Hair follicular keratinocyte (primary cell): ENCODE results near the gene CHRNA7.

GRCh38 chr15:31376402-31377540 is 50.1 kb downstream of the KLF13 start:
- RAMPAGE, long total RNA, result no peak

- RAMPAGE, long total RNA, result no peak
Observed at GRCh38 chr15:31435313-31435895, 108.8 kb downstream of the KLF13 start.

GRCh38 chr15:31440524-31441353 is 114.1 kb downstream of the KLF13 start:
- RAMPAGE, long total RNA, result no peak

DNA sequence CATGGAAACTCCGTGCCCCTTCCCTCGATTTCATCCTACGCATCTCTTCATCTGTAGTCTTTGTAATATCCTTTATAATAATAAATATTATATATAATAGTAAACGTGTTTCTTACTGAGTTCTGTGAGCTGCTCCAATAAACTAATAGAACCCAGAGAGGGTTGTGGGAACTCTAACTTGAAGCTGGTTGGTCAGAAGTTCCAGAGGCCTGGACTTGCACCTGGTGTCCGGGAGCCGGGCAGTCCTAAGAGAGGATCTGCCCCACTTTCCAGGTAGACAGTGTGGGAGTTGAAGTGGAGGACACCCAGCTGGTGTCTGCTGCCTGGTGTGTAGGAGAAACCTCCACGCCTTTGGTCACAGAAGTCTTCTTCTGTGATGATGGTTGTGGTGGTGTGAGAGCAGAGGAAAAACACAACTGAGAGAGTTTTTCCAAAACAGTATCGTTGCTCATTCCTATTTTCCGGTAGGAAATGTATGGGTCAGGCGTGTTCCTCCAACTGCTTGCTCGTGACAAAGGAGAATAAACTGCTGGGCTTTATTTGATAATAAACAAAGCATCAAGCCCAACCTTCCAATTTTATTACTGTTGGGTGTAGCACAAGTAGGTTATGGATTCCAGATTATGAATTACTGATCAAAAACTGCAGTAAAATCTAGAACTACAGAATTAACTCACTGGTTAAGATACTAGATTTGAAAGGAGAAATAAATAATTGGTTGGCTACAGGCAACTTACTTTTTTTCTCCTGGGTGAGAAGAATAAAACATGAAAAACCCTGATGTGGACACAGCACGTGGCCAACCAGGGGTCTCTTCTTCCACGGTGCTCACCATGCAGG is 137.0 kb downstream of the KLF13 start:
- RAMPAGE, long total RNA, result no peak

- RAMPAGE, long total RNA, result no peak
Observed at GRCh38 chr15:31923216-31923595, 52.7 kb upstream of the OTUD7A start.

GRCh38 chr15:32030199-32030803 is at the start of gene CHRNA7:
TSS of gene CHRNA7 (plus strand) at chr15:32030515.
- RAMPAGE, long total RNA, result no peak

DNA sequence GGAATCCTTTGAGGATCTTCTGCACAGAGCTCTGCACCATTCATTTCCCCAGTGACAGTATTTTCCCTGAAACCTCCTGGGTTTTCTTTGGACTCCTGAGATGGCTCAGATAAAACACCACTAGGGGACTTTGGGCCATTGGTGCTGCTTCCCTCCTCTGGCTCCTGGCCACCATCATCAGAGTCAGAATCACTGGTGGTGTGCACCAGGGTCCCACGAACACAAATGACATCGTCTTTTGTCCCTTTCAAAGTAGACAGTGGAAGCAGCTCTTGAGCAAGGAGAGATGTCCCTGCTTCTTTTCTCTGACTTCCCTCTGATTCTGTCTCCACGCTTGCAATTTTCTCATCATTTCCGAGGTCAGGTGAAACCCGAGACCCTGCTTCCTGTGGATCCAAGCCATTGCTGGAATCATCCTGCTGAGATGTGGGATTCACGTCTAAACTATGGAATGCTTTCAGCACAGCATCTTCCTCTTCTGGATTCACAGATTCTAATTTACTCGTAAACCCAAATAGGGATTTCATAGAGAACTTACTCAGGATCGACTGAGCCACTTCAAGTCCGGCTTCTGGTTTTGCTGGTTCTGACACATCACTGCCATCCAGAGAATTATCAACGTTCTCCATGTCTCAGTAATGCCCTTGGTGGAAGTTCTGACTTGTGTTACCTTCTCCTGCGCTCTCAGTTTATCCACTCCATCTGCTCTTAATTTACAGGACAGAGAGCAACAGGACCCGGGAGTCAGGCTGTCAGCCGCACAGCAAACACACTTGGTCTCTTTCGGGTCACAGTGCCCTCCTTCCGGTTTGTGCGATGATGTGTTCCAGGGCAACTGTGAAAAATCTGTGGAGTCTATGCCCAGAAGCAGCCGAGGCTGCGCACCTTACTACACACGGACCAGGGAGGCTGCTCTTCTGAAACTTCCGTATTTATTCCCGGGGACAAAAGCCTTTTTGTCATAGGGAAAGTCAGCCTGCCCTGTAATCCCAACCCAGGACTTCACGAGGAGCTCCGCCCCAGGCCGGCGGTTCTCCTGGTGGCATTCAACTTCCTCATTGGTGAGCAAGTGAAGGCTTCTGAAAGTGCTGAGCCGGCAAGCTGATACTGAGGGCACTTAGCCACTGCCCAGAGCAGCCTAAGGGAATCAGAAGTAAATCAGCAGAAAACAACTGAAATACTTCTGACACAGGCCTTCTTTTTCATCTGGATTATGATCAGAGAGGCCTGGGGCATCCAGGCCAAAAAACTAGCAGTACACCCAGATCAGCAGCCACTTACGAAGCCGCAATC is 126.8 kb downstream of the FMN1 start:
- RAMPAGE, long total RNA, result no peak

DNA sequence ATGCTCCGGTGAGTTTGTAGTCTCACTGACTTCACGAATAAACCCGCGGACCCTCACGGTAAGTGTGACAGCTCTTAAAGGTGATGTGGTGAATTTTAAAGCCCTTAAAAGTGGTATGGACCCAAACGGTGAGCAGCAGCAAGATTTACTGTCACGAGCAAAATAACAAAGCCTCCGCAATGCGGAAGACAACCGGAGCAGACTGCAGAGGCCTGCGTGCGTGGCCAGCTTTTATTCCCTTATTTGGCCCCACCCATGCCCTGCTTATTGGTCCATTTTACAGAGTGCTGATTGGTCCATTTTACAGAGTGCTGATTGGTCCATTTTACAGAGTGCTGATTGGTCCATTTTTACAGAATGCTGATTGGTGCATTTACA is 65.9 kb downstream of the FMN1 start:
- RAMPAGE, long total RNA, result no peak

DNA sequence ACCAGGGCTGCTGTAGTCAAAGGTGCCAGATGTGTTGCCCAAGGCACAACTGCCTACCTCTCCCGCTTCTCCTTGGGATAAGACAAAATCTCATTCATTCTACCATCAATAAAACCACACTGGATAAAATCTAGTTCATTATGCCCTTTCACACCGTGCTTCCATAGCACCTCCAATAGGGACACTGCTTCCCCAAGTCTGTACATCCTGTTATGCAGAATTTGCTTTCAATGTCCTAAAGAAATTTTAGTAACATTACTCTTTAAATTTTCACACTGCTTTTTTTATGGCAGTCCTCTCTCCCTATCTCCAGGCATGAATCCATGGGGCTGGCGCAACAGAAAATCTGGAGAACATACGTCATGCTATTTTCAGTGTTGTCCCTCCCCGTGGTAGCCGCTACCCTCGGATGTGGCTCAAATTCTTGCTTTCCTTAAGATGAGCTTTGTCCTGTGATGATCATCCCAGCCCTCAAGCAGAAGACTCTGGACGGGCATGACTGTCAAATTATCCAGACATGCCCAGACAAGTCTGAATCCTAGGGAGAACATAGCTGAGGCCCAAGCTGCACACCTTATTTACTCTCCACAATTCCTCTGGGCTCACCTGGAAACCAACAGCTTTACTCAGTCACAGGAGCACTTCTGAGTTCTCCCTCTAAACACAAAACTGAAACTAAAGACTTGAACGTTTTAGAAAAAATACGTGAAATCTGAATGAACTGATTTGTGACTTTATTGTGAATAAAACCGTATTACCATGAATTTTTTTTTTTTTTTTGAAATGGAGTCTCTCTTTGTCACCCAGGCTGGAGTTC is 49.1 kb downstream of the FMN1 start:
- RAMPAGE, long total RNA, result no peak

DNA sequence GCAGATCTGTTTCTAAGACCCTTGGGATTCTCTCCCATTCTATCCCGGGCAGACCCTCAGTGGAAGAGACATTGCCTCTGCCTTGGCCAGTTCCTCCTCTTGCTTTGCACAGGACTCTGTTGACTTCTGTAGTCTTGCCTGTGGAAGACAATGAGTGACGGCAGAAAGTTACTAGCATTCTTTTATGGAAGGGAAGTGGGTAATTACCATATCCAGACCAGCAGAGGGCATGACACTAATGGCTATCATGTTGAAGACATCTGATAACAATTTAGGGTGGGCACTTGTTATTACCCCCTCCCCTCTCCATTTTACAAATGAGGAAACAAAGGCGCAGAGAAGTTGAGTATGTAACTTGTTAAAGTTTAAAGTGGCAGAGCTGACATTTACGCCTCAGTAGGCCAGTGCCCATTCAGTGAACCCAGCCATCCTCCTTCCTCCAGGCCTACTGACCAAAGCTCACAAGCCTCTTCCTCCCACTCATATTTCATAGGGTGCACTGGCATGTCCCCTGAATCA is 48.2 kb upstream of the FMN1 start:
- RAMPAGE, long total RNA, result no peak

DNA sequence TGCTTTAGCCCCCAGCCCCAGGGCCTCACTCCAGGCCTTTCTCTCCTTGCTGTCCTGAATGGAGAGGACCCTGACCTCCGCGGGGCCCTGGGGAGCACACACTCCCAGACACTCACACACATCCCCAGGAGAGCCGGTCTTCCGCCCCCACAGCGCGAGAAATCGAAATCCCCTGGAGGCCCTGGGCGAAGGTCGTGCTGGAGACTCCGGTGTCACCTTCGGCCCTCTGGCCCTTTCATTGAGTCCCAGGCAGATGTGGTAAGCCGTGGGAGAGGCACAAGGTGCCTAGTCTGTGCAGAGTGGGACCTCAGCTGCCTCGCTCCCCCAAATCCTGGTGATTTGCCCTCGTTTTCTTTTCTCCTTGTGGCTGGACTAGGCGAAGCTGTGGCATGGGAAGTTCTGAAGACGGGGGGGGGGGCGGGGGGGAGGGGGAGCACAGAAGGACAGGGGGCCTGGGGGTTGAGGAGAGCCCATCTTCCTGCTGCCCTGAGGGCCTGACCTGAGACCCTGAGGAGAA is 949 bp upstream of the GOLGA8B start:
- RAMPAGE, long total RNA, result no peak

DNA sequence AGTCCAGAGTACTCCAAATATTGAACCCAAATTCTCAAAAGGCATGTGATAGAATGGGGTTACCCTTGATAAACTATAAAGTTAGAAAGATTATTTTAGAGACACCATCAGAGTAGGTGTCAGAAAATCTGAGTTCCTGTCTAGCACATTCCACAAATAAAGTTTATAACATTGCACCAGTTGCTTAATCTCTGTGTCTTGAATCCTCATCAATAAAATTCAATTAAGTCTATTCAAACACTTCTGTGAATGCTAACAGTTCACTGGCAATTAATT is 6.5 kb downstream of the ACTC1 start:
- RAMPAGE, long total RNA, result no peak

- RAMPAGE, long total RNA, result no peak
Observed at GRCh38 chr15:34789192-34789577, 6.2 kb downstream of the ACTC1 start.

DNA sequence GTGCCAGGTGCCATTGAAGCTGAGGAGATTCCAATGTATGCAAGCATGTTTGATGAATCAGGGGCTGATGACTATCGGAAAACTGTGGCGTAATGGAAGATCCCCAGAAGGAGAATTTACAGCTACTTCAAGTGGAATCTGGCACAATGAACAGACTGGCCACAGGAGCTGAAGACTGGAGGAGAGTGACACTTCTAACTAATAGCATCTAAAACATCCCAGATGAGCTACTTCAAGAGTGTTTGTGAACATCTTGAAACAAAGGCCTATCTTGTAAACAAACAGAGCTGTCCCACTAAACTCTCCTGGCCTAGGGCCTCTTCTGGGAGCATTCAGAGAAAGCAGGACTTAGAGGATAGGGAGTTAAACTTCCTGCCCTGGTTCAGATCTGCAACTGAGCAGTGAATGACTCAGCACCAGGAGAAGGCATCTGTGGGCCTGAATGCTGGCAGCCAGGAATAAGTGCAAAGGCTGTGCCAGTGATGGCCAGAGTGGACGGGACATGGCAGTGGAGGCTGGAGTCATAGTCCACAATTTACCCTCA is 15.3 kb upstream of the ACTC1 start:
- RAMPAGE, long total RNA, result no peak

- RAMPAGE, long total RNA, result no peak
Observed at GRCh38 chr15:34986805-34987044, 1.4 kb downstream of the ZNF770 start.

DNA sequence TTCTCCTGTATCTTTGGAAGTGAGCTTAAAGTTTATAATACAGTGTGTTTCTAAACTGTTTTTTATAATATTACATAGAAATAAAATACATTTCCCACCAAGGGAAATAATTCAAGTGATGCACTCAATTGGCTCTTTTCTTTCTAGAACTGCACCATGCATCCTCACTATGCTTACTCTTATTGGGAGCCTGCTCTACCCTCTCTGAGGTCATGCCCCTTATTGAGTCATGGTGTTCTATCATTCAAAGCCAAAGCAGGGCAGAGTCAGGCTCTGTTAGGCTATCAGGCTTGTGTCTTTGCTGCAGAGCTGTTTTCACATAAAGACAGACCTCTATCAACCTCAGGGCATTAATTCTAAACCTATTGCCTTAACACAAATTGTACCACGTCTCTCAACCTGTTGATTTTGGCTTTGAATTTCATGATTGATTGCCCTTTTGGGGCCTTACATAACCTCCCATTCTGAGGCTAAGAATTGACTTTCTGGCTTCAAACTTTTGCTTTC is 221.2 kb upstream of the NANOGP8 start:
- RAMPAGE, long total RNA, result no peak

- RAMPAGE, long total RNA, result no peak
Observed at GRCh38 chr15:35355796-35356488, 190.0 kb downstream of the DPH6 start.

GRCh38 chr15:35548453-35548815 is 2.5 kb upstream of the DPH6 start:
- RAMPAGE, long total RNA, result no peak

GRCh38 chr15:37102790-37103103 is 2.4 kb upstream of the MEIS2 start:
- RAMPAGE, long total RNA, result no peak

GRCh38 chr15:37109922-37110703 is 9.8 kb upstream of the MEIS2 start:
- RAMPAGE, long total RNA, result no peak